K562 (cell line): ENCODE measurements around a stretch of chr6.

GRCh38 chr6:138971503-138972066 lies 16.5 kb downstream of the REPS1 start:
- RAMPAGE, long total RNA = no peak
- RRBS = no CpG with 5 or more reads among the region's 3 CpGs
PRO-cap:
- standard = no peak
- CoPRO, capped RNA only, 2 experiments = no peak in any of the 2 experiments
- CoPRO, capped and uncapped RNA, 2 experiments = no peak in any of the 2 experiments
- CoPRO, uncapped RNA only, 2 experiments = no peak in any of the 2 experiments
CAGE:
- cytosol, long polyA plus RNA = no peak
- long polyA plus RNA = no peak
- nucleolus, long total RNA = no peak
- nucleus, long polyA plus RNA = no peak

GRCh38 chr6:138977899-138978808 lies 9.9 kb downstream of the REPS1 start:
- RAMPAGE, long total RNA = no peak
- RRBS = no CpG with 5 or more reads among the region's 5 CpGs
PRO-cap:
- standard = no peak
- CoPRO, capped RNA only, 2 experiments = no peak in any of the 2 experiments
- CoPRO, capped and uncapped RNA, 2 experiments = no peak in any of the 2 experiments
- CoPRO, uncapped RNA only, 2 experiments = no peak in any of the 2 experiments
CAGE:
- cytosol, long polyA plus RNA = no peak
- long polyA plus RNA = no peak
- nucleolus, long total RNA = no peak
- nucleus, long polyA plus RNA = no peak

DNA sequence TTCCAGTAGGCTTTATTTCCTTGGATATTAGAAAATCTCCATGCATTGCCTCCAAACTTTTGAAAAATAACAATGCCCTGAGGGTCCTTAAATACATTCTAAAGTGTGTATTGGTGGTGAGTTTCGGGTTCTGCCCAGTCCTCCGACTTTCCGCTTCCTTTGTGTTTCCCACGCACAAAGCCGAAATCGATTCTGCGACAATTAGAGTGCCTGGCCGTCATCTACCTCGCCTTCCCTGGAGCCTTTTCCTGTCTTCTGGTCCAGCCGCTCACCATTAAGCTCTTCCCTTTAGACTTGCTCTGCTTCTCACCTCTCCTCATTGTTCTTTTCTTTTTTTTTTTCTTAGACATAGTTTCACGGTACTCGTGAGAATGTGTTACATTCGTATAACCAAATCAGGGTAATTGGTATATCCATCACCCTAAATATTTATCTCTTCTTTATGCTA lies 1.3 kb downstream of the ABRACL start:
- RAMPAGE, long total RNA = no peak
- RRBS = no CpG with 5 or more reads among the region's 13 CpGs
PRO-cap:
- standard = no peak
- CoPRO, capped RNA only, 2 experiments = no peak in any of the 2 experiments
- CoPRO, capped and uncapped RNA, 2 experiments = no peak in any of the 2 experiments
- CoPRO, uncapped RNA only, 2 experiments = no peak in any of the 2 experiments
CAGE:
- cytosol, long polyA plus RNA = no peak
- long polyA plus RNA = no peak
- nucleolus, long total RNA = no peak
- nucleus, long polyA plus RNA = no peak

DNA sequence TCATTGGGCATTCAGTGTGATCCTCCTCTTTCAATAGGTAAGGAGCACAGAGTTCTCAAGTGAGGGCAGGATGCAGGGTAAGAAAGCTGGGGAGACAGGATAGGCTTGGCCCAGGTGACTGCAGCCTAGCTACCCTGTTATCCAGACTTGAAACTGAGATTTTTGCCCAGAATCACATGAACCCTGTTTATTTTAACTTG lies 25.0 kb downstream of the HECA start:
- RAMPAGE, long total RNA = no peak
PRO-cap:
- standard = no peak
- CoPRO, capped RNA only, 2 experiments = no peak in any of the 2 experiments
- CoPRO, capped and uncapped RNA, 2 experiments = no peak in any of the 2 experiments
- CoPRO, uncapped RNA only, 2 experiments = no peak in any of the 2 experiments
CAGE:
- cytosol, long polyA plus RNA = no peak
- long polyA plus RNA = no peak
- nucleolus, long total RNA = no peak
- nucleus, long polyA plus RNA = no peak

GRCh38 chr6:139171688-139172173 lies 36.9 kb downstream of the HECA start:
- RAMPAGE, long total RNA = no peak
- RRBS = no CpG with 5 or more reads among the region's 10 CpGs
PRO-cap:
- standard = no peak
- CoPRO, capped RNA only, 2 experiments = no peak in any of the 2 experiments
- CoPRO, capped and uncapped RNA, 2 experiments = no peak in any of the 2 experiments
- CoPRO, uncapped RNA only, 2 experiments = no peak in any of the 2 experiments
CAGE:
- cytosol, long polyA plus RNA = no peak
- long polyA plus RNA = no peak
- nucleolus, long total RNA = no peak
- nucleus, long polyA plus RNA = no peak

GRCh38 chr6:139325026-139325338 lies 33.2 kb upstream of the TXLNB start:
- RAMPAGE, long total RNA = no peak
PRO-cap:
- standard = no peak
- CoPRO, capped RNA only, 2 experiments = no peak in any of the 2 experiments
- CoPRO, capped and uncapped RNA, 2 experiments = no peak in any of the 2 experiments
- CoPRO, uncapped RNA only, 2 experiments = no peak in any of the 2 experiments
CAGE:
- cytosol, long polyA plus RNA = no peak
- long polyA plus RNA = no peak
- nucleolus, long total RNA = no peak
- nucleus, long polyA plus RNA = no peak

DNA sequence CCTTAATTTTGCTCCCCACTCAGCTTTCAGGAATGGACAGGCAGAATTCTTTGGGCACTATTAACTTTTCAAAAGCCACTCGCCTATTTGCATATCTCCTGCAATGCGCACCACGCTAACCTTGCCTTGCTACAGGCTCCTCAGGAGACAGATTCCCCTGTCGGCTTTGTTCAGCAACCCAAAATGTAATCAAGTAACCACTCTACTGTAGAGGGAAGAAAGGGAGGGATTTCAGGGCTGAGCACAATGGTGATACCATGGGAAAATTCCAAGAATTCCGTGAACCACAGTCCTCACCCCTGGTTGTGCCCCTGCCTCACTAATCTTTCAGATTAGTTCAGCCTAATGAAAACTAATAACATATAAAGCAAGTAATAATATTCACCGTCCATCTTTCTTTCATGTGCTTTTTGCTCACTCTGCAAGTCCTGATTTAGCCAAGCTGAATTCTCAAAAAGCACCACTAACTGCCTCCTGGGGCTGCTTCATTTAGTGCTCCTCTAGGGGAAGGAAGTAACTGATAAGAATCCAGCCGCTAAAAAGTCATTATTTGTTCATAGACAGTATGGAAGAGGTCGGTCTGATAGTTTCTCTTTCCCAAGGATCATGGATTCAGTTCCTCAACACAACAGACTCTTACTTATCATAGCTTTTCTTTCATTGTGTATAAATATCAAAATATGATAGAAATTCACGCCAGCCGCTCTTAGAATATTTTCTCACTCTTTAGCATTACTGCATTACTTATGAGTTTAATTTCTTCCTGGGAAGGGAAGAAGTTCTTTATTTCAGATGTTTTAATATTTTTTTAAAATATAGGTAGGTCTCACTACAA lies 6.5 kb downstream of the CITED2 start:
- RAMPAGE, long total RNA = no peak
- RRBS = no CpG with 5 or more reads among the region's 10 CpGs
PRO-cap:
- standard = no peak
- CoPRO, capped RNA only, 2 experiments = no peak in any of the 2 experiments
- CoPRO, capped and uncapped RNA, 2 experiments = no peak in any of the 2 experiments
- CoPRO, uncapped RNA only, 2 experiments = no peak in any of the 2 experiments
CAGE:
- cytosol, long polyA plus RNA = no peak
- long polyA plus RNA = no peak
- nucleolus, long total RNA = no peak
- nucleus, long polyA plus RNA = no peak

DNA sequence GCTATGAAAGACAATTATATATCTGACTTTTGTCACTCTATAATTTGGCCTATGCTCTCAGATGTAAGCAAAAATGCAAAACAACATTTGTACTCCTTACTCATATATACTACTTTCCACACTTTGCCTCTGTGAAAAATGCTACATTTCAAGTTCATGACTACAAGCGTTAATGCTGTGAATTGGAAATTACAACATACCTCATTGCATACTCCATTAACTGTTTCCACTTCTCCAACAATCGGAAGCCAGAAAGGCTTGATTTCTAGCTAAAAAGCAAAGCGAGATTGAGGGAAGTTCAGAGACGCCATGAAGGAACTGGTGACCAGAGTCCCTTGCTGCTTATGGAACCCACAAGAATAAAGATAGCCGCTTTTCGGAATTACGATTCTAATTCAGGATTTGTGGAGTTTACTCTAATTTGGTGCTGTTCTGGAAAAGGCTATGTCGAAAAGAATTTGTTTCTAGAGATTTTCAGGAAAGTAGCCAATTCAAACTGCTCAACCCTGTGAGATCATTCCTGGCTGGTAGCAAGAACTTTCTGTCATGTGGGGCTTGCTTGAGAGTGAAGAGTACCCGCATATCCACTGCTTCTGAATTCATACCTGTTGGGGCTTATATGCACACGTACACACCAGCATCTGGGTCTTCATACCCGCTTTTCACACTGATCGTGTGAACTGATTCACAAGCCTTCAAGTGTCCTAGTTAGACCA lies 98.0 kb upstream of the CITED2 start:
- RAMPAGE, long total RNA = no peak
- RRBS = no CpG with 5 or more reads among the region's 12 CpGs
PRO-cap:
- standard = no peak
- CoPRO, capped RNA only, 2 experiments = no peak in any of the 2 experiments
- CoPRO, capped and uncapped RNA, 2 experiments = no peak in any of the 2 experiments
- CoPRO, uncapped RNA only, 2 experiments = no peak in any of the 2 experiments
CAGE:
- cytosol, long polyA plus RNA = no peak
- long polyA plus RNA = no peak
- nucleolus, long total RNA = no peak
- nucleus, long polyA plus RNA = no peak

- RAMPAGE, long total RNA = no peak
- RRBS = no CpG with 5 or more reads among the region's 7 CpGs
PRO-cap:
- standard = no peak
- CoPRO, capped RNA only, 2 experiments = no peak in any of the 2 experiments
- CoPRO, capped and uncapped RNA, 2 experiments = no peak in any of the 2 experiments
- CoPRO, uncapped RNA only, 2 experiments = no peak in any of the 2 experiments
CAGE:
- cytosol, long polyA plus RNA = no peak
- long polyA plus RNA = no peak
- nucleolus, long total RNA = no peak
- nucleus, long polyA plus RNA = no peak
These were observed 334.5 kb upstream of the CITED2 start for GRCh38 chr6:139708983-139709263.

DNA sequence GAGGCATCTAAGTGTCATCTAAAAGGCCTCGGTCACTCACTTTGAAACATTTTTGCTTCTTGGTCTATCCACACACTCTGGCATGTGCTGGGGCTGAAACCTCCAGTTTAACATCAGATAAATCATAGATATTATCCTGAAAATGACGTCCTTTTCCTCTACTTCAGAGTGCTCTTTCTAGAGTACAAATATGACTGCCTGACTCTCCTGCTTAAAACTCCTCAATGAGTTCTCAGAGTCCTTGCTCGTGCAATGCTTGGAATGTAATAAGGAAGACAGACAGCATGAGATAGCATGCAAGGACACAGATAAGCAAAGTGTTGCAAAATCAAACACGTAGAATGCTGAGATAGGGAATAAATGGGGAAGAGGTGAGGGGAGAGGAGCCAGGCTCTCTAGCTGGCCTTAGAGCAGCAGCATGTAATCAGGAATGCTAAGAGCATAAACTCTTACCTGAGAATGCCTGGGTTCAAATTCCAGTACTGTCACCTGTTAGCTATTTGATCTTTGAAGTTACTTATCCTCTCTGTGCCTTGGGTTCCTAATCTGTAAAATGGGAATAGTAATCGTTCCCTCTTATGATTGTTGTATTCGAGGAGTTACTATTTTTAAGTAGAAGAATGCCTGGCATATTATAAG lies 374.2 kb upstream of the CITED2 start:
- RAMPAGE, long total RNA = no peak
- RRBS = no CpG with 5 or more reads among the region's 6 CpGs
PRO-cap:
- standard = no peak
- CoPRO, capped RNA only, 2 experiments = no peak in any of the 2 experiments
- CoPRO, capped and uncapped RNA, 2 experiments = no peak in any of the 2 experiments
- CoPRO, uncapped RNA only, 2 experiments = no peak in any of the 2 experiments
CAGE:
- cytosol, long polyA plus RNA = no peak
- long polyA plus RNA = no peak
- nucleolus, long total RNA = no peak
- nucleus, long polyA plus RNA = no peak

- RAMPAGE, long total RNA = no peak
PRO-cap:
- standard = no peak
- CoPRO, capped RNA only, 2 experiments = no peak in any of the 2 experiments
- CoPRO, capped and uncapped RNA, 2 experiments = no peak in any of the 2 experiments
- CoPRO, uncapped RNA only, 2 experiments = no peak in any of the 2 experiments
CAGE:
- cytosol, long polyA plus RNA = no peak
- long polyA plus RNA = no peak
- nucleolus, long total RNA = no peak
- nucleus, long polyA plus RNA = no peak
These were observed 568.9 kb upstream of the CITED2 start for GRCh38 chr6:139943418-139943734.

GRCh38 chr6:139990901-139991251 lies 616.4 kb upstream of the CITED2 start:
- RAMPAGE, long total RNA = no peak
- RRBS = no CpG with 5 or more reads among the region's 5 CpGs
PRO-cap:
- standard = no peak
- CoPRO, capped RNA only, 2 experiments = no peak in any of the 2 experiments
- CoPRO, capped and uncapped RNA, 2 experiments = no peak in any of the 2 experiments
- CoPRO, uncapped RNA only, 2 experiments = no peak in any of the 2 experiments
CAGE:
- cytosol, long polyA plus RNA = no peak
- long polyA plus RNA = no peak
- nucleolus, long total RNA = no peak
- nucleus, long polyA plus RNA = no peak

DNA sequence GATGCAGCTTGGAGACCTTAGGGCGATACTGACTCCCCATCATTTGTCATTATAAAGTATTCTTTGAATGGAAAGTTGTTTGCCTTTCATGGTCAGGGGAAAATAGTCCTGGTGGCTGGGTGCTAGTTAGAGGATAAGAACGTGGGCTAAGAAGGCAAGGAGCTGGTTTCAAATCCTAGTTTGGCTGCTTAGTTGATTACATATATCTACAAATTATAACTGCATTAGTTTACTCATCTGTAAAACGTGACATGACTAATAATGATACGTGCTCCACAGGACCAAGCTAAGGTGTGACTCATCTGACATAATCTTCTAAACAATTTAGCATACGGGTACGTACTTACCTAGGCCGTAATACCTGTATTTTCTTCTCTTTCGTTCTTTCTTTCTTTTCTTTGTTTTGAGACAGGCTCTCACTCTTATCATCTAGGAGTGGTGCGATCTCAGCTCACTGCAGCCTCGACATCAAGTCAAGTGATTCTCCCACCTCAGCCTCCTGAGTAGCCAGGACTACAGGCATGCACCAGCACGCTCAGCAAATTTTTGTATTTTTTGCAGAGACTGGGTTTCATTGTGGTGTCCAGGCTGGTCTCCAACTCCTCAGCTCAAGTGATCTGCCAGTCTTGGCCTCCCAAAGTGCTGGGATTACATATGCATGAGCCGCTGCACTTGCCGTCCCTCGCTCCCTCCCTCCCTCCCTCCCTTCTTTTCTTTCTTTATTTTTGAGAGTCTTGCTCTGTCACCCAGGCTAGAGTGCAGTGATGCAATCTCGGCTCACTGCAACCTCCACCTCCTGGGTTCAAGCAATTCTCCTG lies 1274.2 kb upstream of the GJE1 start:
- RAMPAGE, long total RNA = no peak
- RRBS = no CpG with 5 or more reads among the region's 15 CpGs
PRO-cap:
- standard = no peak
- CoPRO, capped RNA only, 2 experiments = no peak in any of the 2 experiments
- CoPRO, capped and uncapped RNA, 2 experiments = no peak in any of the 2 experiments
- CoPRO, uncapped RNA only, 2 experiments = no peak in any of the 2 experiments
CAGE:
- cytosol, long polyA plus RNA = no peak
- long polyA plus RNA = no peak
- nucleolus, long total RNA = no peak
- nucleus, long polyA plus RNA = no peak

DNA sequence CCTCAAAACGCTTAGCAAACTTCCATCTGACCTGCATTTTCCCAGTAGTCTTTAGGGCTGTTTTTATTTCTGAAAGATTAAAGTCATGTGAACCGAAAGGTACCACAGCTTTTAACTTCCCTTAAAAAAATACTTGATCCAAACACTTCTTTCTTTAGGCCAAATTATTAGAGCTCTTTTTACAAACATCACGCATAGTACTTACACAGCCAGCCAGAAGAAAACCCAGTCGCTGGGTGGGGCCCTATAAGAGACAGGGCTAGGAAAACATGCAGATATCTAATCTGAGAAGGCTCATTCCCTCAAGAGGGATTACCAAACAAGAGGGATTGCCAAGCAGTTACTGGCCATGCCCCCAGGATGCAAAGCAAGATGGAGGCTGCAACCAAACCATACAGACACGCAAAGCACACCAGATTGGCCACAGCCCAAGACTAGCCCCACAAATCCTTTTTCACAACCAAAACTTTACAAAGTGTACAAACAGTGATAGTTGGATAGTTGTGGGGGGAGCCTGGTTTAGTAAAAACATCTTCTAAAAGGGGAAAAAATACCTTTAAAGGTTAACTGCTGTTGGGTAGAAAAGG lies 1235.4 kb upstream of the GJE1 start:
- RAMPAGE, long total RNA = no peak
- RRBS = no CpG with 5 or more reads among the region's 5 CpGs
PRO-cap:
- standard = unidirectional peak, plus-strand start at position 393 of the sequence
- CoPRO, capped RNA only, 2 experiments = no peak in any of the 2 experiments
- CoPRO, capped and uncapped RNA, 2 experiments = no peak in any of the 2 experiments
- CoPRO, uncapped RNA only, 2 experiments = no peak in any of the 2 experiments
CAGE:
- cytosol, long polyA plus RNA = no peak
- long polyA plus RNA = no peak
- nucleolus, long total RNA = no peak
- nucleus, long polyA plus RNA = no peak

DNA sequence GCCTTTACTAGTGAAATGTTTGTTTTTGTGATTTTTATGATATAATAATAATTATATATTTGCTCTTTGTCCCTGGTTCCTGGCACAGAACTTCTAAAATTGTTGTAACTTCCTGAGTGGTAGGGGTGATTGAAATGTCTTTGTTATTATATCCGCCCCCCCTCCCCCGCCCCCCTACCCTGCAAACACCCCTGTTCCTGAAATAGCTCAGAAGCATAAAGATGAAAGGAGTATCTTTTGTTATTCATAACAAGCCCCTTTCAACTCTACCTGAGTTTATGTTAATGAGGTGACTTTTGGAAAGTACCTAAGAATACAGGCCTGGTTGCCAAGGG lies 979.3 kb upstream of the GJE1 start:
- RAMPAGE, long total RNA = no peak
- RRBS = no CpG with 5 or more reads among the region's 2 CpGs
PRO-cap:
- standard = no peak
- CoPRO, capped RNA only, 2 experiments = no peak in any of the 2 experiments
- CoPRO, capped and uncapped RNA, 2 experiments = no peak in any of the 2 experiments
- CoPRO, uncapped RNA only, 2 experiments = no peak in any of the 2 experiments
CAGE:
- cytosol, long polyA plus RNA = no peak
- long polyA plus RNA = no peak
- nucleolus, long total RNA = no peak
- nucleus, long polyA plus RNA = no peak

DNA sequence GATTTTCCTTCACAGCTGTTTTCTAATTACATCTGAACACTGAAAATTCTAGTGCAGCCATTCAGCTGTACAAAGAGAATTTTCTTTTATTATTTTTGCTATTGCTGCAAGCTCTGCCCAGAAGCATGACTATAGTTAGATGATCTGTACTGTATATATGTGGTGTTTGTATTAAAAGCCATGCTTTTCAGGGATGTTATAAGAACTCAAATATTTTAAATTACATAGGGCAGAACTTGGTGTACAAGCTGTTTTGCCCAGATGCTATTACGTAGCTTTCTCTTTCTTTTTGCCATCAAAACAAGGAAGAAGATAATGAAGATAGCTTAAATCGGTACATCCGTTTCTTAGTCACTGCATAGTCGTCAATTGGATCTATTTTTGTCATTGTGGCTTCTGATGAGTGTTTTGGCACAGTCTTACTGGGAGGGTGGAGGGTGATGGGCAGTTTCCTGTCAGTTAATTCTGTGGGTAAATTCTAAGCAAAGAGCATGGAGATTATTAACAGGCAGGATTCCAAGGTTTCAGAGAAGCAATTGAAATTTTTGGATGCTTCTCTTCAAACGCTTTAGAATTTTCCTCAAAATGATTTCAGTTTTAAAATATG lies 649.2 kb upstream of the GJE1 start:
- RAMPAGE, long total RNA = no peak
- RRBS = no CpG with 5 or more reads among the region's 5 CpGs
PRO-cap:
- standard = no peak
- CoPRO, capped RNA only, 2 experiments = no peak in any of the 2 experiments
- CoPRO, capped and uncapped RNA, 2 experiments = no peak in any of the 2 experiments
- CoPRO, uncapped RNA only, 2 experiments = no peak in any of the 2 experiments
CAGE:
- cytosol, long polyA plus RNA = no peak
- long polyA plus RNA = no peak
- nucleolus, long total RNA = no peak
- nucleus, long polyA plus RNA = no peak

- RAMPAGE, long total RNA = no peak
- RRBS = no CpG with 5 or more reads among the region's 21 CpGs
PRO-cap:
- standard = no peak
- CoPRO, capped RNA only, 2 experiments = no peak in any of the 2 experiments
- CoPRO, capped and uncapped RNA, 2 experiments = no peak in any of the 2 experiments
- CoPRO, uncapped RNA only, 2 experiments = no peak in any of the 2 experiments
CAGE:
- cytosol, long polyA plus RNA = no peak
- long polyA plus RNA = no peak
- nucleolus, long total RNA = no peak
- nucleus, long polyA plus RNA = no peak
These were observed 317.9 kb upstream of the GJE1 start for GRCh38 chr6:141814856-141815180.

DNA sequence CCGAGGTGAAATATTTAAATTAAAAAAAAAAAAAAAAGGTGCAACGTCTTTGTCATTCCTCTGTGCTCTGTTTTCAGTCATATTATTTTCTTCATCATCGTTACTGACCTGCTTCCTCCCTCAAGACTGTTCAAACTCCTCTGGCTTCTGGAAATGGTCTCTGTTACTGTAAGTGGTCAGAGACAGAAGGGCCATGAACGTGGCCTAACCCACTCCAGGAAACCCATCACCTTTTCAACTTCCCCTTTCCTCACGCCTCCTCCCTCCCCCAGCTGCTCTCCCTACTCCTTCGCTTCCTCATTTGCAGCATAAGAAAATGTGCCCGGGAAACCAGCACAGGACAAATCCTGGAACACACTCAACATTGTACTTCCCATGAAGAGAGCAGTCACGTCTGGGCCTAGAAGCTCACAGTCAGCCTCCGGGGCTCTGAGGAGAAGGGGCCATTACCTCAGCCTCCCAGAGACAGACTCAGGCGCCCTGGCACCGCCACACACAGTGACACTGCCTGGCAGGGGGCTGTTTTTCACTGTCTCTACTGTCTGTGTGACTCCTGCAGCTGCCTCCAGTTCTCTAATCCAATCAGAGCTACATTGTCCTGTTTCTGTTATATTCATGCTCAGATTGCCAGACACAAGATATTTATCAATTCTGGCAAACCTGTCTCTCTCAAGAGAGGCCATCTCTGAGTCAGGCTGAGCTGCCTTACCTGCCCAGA lies 242.4 kb downstream of the HIVEP2 start:
- RAMPAGE, long total RNA = no peak
- RRBS = 0% methylated on average over 3 of the region's 11 CpGs
PRO-cap:
- standard = no peak
- CoPRO, capped RNA only, 2 experiments = no peak in any of the 2 experiments
- CoPRO, capped and uncapped RNA, 2 experiments = no peak in any of the 2 experiments
- CoPRO, uncapped RNA only, 2 experiments = no peak in any of the 2 experiments
CAGE:
- cytosol, long polyA plus RNA = no peak
- long polyA plus RNA = no peak
- nucleolus, long total RNA = no peak
- nucleus, long polyA plus RNA = no peak

DNA sequence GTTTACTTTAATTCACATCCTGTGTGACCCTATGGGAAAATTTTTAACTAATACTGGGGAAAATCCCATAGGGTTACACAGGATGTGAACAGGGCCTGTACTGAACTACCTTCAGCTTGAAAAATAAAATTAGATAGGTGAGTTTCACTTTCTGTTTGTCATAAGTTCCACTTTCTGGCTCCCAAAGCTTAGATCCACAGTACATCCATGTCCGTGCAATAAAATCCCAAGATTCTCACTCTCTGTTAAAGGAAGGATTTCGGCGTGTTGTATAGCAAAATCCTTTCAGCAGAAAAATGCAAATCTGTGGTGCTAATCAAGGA lies 125.3 kb downstream of the HIVEP2 start:
- RAMPAGE, long total RNA = no peak
- RRBS = no CpG with 5 or more reads among the region's 3 CpGs
PRO-cap:
- standard = no peak
- CoPRO, capped RNA only, 2 experiments = no peak in any of the 2 experiments
- CoPRO, capped and uncapped RNA, 2 experiments = no peak in any of the 2 experiments
- CoPRO, uncapped RNA only, 2 experiments = no peak in any of the 2 experiments
CAGE:
- cytosol, long polyA plus RNA = no peak
- long polyA plus RNA = no peak
- nucleolus, long total RNA = no peak
- nucleus, long polyA plus RNA = no peak